Endometrial microvascular endothelial cells (primary cell): ENCODE data around the genes EFNA5 and FBXL17.

DNA sequence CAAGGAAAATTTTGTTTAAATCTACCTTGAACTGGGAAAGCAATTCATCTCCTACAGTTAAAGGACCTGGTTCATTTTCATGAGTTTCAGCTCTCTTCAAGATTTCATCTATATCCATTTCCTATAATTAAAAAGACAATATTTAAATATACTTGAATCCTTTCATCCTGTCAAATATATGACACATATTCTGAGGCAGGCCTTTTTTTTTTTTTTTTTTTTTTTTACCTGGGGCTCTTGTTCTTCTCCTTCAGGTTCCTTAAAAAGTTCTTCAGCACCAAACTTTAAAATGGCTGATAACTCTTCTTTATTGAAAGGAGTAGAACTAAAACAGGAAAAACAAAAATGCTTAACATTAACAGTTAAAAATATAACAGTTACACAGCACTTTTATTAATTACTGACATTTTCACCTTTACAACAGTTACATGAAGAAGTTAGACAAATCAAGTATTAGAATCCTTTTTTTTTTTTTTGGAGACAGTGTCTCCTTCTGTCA is 47.7 kb downstream of the CHD1 start:
- RAMPAGE, long total RNA: no peak

DNA sequence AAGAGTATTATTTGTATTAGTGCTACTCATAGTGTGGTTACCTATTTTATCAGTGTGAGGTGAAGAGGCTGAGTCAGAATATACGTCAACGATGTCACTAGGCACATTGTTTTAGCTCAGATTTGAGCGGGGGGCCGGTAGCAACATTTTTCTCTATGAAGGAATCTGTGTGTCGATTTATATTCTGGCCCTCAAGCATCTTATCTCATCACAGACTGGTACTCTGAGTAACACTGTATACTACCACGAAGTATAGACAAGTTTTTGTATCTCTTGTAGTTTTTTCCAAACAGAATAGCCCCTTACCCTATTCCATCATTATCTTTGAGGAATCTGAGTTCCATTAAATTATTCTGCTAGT is 24.7 kb downstream of the CHD1 start:
- RAMPAGE, long total RNA: no peak

- RAMPAGE, long total RNA: no peak
Observed at GRCh38 chr5:98918301-98918694, 10.5 kb downstream of the CHD1 start.

DNA sequence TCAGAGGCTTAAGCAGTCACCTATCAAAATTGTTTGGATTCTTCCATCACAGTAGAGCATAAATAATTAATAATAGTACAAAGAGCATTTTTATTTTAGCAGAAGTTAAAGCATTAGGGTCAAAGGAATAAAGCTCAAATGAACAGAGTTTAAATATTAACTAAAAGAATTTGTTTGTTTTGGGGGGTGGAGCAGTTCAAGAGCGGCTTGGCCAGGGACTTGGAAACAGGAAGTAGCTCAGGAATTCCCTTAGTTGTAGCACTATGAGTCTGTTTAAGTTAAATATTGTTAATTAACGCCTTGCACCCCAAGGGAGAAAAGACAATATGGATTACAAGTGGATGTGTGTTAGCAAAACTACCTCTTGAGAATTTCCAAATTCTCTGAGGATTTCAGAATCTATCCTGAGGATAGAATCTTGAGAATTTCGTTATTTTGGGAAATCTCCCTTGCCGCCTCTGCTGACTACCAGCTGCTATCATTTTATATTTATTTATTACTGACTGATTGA is 96.5 kb upstream of the CHD1 start:
- RAMPAGE, long total RNA: no peak

DNA sequence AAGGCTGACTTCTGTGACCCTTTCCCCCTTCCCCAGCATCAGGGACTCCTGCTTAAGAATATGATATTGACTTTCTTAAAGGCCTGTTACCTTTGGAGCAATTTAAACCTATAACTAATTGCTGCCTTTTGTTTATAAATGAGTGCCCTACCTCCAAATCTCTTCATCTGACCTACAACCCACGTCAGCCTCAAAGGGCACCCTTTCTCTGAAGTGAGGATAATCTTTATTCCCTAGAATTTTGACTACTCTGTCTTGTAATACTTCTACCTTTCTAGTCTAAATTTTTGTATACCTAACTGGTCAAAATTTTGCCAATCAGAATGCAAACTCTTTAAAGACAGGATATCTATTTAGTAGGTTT is 837 bp downstream of the FAM174A start:
- RAMPAGE, long total RNA: no peak

- RAMPAGE, long total RNA: no peak
Observed at GRCh38 chr5:100898865-100899371, 4.2 kb downstream of the ST8SIA4 start.

DNA sequence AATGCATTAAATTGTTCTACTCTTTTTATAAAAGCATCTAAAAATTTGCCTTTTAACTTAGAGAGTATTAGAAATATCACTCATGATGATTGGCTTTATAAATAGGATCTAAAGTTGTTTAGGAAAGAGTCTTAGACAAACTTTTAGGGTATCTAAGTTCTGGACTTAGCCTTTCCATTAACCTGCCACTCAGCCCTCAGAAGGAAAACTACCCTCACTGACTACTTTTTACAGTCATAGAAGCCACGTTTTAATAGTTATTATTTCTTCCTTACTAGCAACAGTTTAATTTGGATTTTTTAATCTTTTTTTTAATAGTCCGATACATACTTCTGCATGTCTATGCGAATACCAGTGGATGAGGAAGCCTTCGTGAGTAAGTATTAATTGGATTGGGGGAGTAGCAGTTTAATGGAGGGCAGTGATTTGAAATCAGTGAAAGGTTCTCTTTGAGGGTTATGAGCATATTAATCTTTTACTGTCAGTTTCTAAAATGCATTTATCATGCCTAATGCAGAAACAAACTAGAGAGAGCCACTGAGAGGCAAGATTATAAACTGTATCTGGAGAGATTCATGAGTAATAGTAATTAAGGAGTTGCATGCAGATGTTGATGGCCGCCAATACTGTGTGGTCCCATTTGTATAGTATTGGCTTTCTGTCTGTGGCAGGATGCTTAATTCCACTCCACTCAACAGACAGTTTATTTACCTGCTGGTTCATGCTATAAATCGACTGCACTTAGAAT is 146.1 kb downstream of the PAM start:
- RAMPAGE, long total RNA: no peak

DNA sequence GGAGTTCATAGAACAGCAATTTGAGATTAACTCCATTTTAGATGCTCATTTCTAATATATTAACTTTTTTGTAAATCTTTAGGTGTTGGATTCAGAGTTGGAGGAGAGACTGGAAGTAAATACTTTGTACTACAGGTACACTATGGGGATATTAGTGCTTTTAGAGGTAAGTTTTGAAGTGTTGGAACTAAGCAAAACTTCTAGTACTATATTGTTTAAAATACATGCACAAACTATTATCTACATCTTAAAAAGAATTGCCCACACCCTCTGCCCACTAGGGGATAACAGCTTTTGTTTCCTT is 171.3 kb downstream of the PAM start:
- RAMPAGE, long total RNA: no peak

GRCh38 chr5:102983319-102983898 is 136.5 kb downstream of the GIN1 start:
- RAMPAGE, long total RNA: no peak

DNA sequence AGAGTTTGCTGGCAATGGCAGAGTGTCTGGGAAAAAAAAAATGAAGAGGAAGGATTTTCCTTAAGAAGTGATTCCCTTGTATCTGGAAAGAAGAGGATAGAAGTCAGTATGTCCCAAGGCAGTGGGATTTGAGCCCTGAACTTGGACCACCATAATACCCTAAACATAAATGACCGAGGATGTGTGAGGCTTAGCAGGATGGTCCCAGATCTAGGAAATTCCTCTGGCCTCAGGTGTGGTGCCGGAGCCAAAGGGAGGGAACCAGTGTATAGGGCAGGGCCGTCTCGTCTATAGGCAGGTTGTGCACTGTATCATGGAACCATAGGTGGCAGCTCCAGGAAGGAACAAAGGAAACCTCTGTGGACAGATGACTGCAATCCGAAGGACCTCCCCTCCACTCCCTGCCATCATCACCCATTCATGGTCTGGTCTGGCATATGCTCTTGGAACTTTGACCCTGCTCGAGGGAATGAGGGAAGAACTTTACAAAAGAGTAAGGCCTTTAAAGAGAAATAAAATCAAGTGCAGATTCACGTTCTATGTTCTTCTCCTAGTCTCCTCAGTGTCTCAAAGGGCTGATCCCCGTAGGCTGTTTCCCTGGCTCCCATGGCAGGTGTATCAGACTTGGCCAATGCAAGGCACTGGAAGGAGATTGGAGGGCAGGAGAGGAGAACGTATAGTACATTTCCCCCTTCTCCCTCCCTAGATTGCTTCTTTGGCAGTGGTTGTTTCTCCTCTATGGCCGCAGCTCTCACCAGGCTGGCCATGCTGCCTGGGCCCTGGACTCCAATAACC is 2.8 kb upstream of the MACIR start:
- RAMPAGE, long total RNA: no peak

GRCh38 chr5:105391838-105392347 is 1829.3 kb upstream of the NUDT12 start:
- RAMPAGE, long total RNA: no peak

GRCh38 chr5:107476748-107477276 is 193.9 kb downstream of the EFNA5 start:
- RAMPAGE, long total RNA: no peak

DNA sequence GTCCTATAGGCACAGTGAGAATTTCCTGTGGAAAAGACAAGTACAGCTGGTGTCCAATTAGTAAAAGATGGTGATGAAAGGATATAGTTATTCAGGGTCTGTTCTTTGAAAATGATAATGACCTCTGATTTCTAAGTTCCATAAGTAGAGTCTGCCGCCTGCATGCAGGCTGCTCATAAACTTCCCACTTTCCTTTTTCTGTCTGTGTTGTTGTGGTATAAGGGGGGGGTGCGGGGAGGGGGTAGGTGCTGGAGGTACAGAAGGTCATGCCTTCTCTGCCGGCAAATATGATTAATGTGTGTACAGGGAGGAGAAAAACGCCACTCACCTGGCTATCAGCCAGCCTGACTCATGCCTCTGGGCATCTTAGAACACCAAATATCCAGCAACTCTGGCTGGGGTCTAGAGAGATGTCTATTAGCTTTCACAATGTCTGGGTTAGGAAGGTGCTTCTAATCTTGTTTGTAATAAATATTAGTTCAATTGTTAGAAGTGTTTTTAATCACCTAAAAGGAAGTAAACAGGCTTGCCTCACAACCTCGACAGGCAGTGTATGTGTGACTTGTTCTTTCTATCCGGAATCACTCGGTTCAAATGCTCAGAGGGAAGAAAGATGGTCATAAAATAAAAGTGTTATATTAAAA is 128.3 kb downstream of the EFNA5 start:
- RAMPAGE, long total RNA: no peak

- RAMPAGE, long total RNA: no peak
Observed at GRCh38 chr5:107632066-107633079, 38.4 kb downstream of the EFNA5 start.

GRCh38 chr5:107670726-107671153 is at the start of gene EFNA5:
Gene EFNA5 (minus strand): TSS chr5:107670937.
- RAMPAGE, long total RNA: no peak

DNA sequence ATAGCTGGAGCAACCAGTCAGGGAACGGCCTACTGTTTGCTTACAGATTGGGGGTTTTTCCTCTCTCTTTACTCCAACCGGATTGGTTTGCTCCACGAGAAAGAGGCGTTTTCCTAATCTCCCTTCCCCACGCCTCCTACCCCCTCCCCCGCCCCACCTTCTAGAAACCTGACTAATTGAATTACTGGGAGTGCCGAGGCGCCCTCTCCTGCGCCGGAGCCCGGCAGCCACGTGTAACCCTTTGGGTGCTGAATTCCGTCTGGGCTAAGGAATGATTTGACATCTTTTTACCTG is 1.8 kb upstream of the EFNA5 start:
- RAMPAGE, long total RNA: no peak

DNA sequence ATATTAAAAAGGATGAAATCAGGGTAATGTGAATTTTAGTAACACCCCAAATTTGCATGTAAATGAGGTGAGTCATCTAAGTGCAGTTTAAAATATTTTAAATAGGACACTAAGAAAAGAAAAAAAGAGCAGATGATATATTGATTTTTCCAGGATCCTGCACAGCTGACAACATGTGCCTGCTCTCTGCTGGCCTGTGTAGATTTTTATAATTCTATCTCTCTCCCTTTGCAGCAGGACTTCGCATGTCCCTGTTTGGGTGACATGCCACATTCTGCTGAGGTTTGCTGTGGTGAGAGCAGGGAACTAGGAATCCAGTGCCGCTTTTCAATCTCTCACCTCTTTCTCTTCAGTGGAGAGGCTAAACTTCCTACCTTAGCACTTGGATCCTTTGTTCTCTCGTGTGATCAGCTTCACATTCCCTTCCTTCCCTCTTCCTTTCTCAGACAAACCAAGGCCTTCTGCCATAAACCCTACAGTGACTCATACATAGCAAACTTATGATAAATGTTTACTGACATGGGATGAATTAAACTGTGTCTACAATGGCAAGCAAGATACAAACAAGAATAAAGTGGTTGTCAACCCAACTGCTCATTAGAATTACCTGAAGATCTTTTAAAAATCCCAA is 198.8 kb upstream of the EFNA5 start:
- RAMPAGE, long total RNA: no peak

- RAMPAGE, long total RNA: no peak
Observed at GRCh38 chr5:108081973-108082418, 299.9 kb downstream of the FBXL17 start.

DNA sequence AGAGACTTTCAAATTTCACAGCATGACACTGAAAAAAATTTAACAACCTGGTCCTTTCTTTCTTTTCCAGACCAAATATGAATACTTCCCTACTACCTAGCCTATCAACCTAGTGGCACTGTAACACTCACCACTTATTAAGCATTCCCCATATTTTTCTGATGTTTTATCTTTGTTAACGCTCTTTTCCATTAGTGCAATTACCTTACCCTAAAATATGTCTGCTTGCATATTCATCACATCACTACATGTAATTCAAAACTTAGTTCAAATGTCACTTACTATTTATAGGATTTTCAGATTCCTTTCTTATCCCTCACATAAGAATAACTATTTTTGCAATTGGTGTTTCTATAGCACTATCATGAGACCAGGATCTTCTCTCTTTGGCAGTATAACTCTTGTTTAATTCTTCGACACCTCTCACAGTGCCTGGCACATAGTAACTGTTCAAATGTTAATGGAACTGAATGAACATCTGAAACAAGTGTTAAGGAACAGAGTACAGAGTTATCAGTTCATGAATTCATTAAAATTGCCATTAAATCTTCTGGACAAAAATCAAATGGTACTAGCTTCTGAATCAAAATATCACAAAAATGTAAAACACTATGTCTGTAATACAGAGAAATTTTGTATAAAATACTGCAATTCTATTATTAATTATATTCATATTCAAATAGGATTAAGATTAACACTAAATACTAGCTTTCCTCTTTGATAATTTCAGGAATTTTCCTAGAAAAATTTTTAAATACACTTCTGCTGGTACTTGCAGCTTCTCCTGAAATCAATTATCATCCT is 40.1 kb downstream of the FBXL17 start:
- RAMPAGE, long total RNA: no peak

DNA sequence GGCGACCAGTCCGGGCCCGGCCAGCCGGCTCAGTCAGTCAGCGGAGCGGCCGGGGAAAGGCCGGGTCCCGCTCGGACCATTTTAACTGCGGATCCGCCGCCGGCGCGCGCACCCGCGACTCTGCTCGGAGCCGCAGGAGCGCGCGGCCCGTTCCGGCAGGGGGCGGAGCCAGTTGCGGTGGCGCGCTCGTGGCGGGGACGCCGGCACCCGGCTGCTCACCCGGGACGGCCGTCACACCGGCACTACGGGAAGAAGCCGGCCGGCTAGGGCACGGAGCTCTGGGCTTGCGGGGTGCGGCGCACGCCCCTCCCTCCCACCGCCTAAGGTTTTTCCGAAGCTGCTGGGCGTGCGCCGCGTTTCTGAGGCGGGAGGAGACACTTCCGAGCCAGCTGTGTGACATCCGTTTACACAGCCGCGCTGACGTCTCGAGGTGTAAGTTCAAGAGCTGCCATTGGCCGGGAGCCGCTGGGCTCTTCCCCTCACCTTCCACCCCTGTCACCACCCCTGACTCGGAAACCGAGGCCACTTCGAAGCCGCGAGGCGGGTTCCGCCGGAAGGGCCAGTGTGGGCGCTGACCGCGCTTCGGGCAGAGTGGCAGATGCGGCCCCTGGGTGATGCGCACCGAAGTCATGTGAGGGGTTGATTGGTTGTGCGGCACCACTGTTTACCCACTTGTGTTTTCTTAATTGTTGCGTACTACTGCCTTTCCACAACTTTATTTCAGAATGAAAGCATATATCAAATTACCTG is at the start of gene FBXL17:
TSS of gene FBXL17 (minus strand) at position 122 of the 750 bp plus-strand sequence.
- RAMPAGE, long total RNA: no peak